Keratinocyte (primary cell): Measurements from ENCODE around the genes SRPX2, MORF4L2 and FAM199X.

DNA sequence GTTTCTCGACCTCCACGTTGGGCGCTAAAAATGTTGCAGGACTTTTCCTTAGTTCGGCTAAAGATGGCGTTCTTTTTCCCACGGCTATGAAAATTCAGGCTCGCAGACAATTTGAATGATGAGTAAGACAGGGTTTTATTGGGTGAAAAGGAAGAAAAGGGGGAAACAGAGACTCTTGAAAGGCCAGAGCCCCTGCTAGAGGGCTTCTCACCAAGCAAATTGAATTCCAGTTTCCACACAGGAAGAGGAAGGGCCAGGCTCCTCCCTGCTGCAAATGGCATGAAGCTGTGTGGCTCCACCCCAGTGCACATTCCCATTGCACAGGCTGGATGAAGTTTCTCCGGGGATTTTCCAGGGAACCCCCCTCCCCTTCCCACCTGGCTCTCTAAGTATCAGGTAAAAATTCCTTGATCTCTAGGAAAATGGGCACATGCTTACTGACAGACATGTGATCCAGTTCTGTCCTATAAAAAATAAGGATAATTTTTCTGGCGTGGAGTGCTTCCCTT, 210.9 kb downstream of the KLHL4 start:
CAGE:
- cytosol, long polyA minus RNA, result no peak
- cytosol, long polyA plus RNA, result no peak
- long polyA plus RNA, result no peak
- nucleus, long polyA minus RNA, result no peak
- nucleus, long polyA plus RNA, result no peak

CAGE:
- cytosol, long polyA minus RNA, result no peak
- cytosol, long polyA plus RNA, result no peak
- long polyA plus RNA, result no peak
- nucleus, long polyA minus RNA, result no peak
- nucleus, long polyA plus RNA, result no peak
Measured at GRCh38 chrX:91780628-91781109, 1.5 kb downstream of the PCDH11X start.

DNA sequence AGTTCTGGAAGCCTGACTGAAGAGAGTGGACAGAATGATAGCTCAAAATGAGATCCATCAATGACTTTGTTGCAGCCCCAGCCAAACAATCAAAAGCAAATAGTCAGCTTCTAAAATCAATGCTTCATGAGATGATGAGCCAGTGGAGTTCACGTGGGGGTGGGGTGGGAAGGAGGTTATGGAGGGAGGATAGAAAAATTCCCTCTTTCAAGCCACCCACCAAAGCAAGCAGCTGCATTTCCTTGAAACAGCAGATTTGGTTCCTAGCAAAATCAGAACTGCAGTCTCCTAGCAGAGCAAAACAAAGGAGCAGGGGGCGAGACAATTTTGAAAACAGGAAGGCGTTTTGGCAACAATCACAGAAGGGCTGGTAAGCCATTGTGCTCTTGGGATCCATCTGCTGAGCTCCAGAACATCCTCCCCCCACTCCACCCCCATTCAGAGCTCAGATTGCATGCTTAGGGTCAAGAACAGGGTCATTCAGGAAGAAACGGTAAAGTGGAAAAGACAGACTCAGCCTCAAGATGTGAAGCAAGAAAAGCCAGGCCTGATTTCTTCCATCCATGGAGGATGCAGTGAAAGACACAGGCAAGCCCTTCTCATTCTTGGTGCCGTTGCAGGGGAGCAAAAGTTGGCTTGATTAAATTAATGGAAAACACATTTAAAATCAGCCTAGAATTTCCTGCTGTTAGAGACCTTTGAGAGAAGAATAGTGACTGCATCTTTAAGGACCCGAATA, 7.6 kb upstream of the PCDH19 start:
CAGE:
- cytosol, long polyA minus RNA, result no peak
- cytosol, long polyA plus RNA, result no peak
- long polyA plus RNA, result no peak
- nucleus, long polyA minus RNA, result no peak
- nucleus, long polyA plus RNA, result no peak

DNA sequence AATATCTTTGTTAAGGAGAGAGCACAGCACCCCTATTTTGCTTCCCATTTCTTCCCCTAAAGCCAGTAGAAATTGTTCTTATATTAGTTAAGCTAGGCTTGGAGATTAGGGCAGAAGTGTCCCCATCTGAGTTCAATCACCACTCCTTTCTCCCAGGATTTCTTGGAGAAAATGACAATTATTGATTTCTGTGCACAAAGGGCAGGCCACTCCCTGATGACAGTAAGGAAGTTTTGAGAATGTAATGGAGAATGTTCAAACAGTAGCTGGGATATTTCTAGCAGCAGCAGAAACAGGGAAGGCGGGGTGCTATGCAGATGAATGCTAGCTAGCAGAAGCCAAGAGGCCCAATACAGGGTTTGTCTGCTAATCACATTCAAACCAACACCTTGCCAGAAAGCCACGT, 84.4 kb upstream of the PCDH19 start:
CAGE:
- cytosol, long polyA minus RNA, result no peak
- cytosol, long polyA plus RNA, result no peak
- long polyA plus RNA, result no peak
- nucleus, long polyA minus RNA, result no peak
- nucleus, long polyA plus RNA, result no peak

DNA sequence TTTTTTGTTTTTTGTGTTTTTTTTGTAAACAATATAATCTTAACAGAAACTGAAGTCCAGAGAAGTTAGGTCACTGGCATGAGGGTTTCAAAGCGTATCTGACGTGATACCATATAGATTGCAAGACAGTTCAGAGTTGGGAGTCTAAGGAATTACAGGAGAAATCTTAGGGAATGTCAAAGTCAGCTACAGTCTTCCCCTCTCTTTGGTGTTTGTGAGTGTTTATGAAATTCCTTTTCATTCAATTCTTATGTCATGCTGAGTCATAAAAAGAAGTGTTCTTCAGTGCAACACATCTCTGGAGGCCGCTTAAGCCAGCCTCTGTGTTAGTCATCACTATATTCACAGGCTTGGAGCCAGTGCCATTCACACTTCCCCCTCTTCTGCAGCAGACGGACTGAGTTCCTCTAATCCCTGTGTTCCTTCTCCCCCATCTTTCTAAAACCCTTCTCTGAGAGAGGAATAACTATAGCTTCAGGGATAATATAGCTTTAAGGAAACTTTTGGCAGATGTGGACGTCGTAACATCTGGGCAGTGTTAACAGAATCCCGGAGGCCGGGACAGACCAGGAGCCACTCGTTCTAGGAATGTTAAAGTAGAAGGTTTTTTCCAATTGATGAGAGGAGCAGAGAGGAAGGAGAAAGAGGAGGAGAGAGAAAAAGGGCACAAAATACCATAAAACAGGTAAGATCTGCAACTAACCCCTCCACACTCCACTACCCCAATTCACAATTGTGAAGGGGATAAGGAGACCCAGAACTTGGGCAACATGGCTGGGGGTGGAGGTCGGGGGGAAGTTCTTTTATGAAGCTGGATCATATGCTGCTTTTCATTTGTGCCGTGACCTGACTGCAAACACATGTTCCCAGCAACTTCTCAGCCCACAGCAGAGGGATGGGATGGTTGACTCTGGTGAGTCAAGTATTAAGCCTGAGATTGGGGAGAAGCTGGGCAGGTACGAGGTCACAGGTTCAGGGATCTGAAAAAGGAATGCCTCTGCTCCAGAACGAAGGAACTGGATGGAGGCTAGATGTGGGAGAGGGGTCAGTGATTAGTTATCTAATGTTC, at the start of gene SRPX2:
Gene SRPX2 (plus strand): TSS at position 369 of the 1,069 bp plus-strand sequence.
CAGE:
- cytosol, long polyA minus RNA, result start-site peak on the plus strand centred at position 366 of the sequence, 8 bp wide, 6 reads
- cytosol, long polyA plus RNA, result no peak
- long polyA plus RNA, result start-site peak on the plus strand centred at position 378 of the sequence, 46 bp wide, 22 and 37 reads in 2 replicates
- nucleus, long polyA minus RNA, result start-site peak on the plus strand centred at position 380 of the sequence, 31 bp wide, 21 reads
- nucleus, long polyA plus RNA, result no peak

DNA sequence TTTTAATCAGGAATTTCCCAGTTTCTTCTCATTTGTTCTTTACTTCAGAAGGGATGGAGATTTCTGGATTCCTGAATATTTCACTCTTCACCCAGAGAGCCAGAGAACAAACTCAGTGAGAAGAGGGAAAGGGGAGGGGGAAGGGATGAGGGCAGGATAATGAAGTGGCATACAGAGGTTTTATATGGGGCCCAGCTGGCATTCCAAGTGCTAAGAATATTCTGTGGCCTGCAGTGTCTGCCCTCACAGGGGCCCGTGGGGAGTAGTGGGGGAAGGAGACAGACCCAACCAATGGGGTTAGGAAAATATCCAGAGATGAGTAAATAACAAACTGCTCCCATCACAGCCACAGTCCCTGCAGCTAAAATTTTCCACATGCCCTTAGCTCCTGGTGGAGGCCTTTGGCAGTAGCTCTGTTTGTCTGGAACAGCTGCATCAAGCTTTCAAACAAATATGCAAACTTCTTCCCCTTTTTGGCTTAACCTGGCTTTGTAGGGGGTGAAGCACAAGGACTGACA, 3.0 kb downstream of the SRPX2 start:
CAGE:
- cytosol, long polyA minus RNA, result no peak
- cytosol, long polyA plus RNA, result no peak
- long polyA plus RNA, result no peak
- nucleus, long polyA minus RNA, result no peak
- nucleus, long polyA plus RNA, result no peak

DNA sequence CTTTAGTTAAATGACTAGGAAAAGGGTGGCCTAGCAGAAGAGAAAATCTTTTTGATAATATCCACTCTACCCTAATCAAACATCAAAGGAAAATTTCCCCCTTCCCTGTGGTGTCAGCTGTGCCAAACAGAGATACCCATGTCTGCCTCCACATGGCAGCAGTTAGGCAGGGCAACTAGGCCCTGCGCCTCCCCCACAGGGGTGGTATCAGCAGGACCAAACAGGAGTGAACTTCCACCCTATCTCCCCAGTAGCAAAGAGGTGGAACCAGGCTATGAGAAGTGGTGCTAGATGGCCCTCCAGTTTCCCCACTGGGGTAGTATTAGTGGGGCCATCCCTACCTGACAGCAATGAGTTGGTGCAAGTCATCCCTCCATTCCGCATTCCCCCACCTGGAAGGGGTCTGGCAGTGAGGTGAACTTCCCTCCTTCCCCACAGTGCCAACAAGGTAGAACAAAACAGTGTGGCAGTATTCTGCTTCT, 19.9 kb upstream of the XKRX start:
CAGE:
- cytosol, long polyA minus RNA, result no peak
- cytosol, long polyA plus RNA, result no peak
- long polyA plus RNA, result no peak
- nucleus, long polyA minus RNA, result no peak
- nucleus, long polyA plus RNA, result no peak

DNA sequence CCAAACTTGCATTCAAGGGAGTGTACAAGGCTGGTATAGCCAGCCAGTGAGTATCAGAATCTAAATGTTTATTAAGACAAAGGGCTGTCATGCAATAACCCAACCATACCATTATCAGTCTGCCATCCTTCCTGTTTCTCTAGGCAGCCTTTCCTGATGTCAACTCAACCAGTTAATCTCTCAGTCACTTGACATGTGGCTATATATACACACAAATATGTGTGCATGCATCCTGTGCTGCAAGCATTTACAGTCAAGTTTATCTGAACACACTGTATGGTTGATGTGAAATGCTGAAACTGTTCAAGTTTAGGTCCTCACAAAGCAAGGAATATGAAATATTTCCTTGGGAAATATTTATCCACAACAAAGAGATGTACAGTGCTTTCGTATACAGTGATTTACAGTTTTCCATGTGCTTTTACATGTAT, 17.1 kb downstream of the BTK start:
CAGE:
- cytosol, long polyA minus RNA, result no peak
- cytosol, long polyA plus RNA, result no peak
- long polyA plus RNA, result no peak
- nucleus, long polyA minus RNA, result no peak
- nucleus, long polyA plus RNA, result no peak

CAGE:
- cytosol, long polyA minus RNA, result no peak
- cytosol, long polyA plus RNA, result no peak
- long polyA plus RNA, result no peak
- nucleus, long polyA minus RNA, result no peak
- nucleus, long polyA plus RNA, result no peak
Measured at GRCh38 chrX:101415345-101416192, 7.5 kb downstream of the HNRNPH2 start.

CAGE:
- cytosol, long polyA minus RNA, result no peak
- cytosol, long polyA plus RNA, result no peak
- long polyA plus RNA, result no peak
- nucleus, long polyA minus RNA, result no peak
- nucleus, long polyA plus RNA, result no peak
Measured at GRCh38 chrX:101478006-101478542, 7.2 kb upstream of the ARMCX4 start.

CAGE:
- cytosol, long polyA minus RNA, result no peak
- cytosol, long polyA plus RNA, result no peak
- long polyA plus RNA, result no peak
- nucleus, long polyA minus RNA, result no peak
- nucleus, long polyA plus RNA, result no peak
Measured at GRCh38 chrX:101483881-101484106, 1.5 kb upstream of the ARMCX4 start.

GRCh38 chrX:102121072-102121364, 4.5 kb upstream of the TCEAL2 start:
CAGE:
- cytosol, long polyA minus RNA, result no peak
- cytosol, long polyA plus RNA, result no peak
- long polyA plus RNA, result no peak
- nucleus, long polyA minus RNA, result no peak
- nucleus, long polyA plus RNA, result no peak

DNA sequence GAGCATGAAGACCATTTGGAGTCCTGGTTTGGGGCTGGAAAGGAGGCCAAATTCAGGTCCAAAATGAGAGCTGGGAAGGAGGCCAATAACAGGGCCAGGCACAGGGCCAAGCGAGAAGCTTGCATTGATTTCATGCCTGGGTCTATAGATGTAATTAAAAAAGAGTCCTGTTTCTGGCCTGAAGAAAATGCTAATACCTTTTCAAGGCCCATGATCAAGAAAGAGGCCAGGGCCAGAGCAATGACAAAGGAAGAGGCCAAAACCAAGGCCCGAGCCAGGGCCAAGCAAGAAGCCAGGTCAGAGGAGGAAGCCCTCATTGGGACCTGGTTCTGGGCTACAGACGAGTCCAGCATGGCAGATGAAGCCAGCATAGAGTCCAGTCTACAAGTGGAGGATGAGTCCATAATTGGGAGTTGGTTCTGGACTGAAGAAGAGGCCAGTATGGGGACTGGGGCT, 3.6 kb downstream of the GPRASP1 start:
CAGE:
- cytosol, long polyA minus RNA, result no peak
- cytosol, long polyA plus RNA, result no peak
- long polyA plus RNA, result no peak
- nucleus, long polyA minus RNA, result no peak
- nucleus, long polyA plus RNA, result no peak

DNA sequence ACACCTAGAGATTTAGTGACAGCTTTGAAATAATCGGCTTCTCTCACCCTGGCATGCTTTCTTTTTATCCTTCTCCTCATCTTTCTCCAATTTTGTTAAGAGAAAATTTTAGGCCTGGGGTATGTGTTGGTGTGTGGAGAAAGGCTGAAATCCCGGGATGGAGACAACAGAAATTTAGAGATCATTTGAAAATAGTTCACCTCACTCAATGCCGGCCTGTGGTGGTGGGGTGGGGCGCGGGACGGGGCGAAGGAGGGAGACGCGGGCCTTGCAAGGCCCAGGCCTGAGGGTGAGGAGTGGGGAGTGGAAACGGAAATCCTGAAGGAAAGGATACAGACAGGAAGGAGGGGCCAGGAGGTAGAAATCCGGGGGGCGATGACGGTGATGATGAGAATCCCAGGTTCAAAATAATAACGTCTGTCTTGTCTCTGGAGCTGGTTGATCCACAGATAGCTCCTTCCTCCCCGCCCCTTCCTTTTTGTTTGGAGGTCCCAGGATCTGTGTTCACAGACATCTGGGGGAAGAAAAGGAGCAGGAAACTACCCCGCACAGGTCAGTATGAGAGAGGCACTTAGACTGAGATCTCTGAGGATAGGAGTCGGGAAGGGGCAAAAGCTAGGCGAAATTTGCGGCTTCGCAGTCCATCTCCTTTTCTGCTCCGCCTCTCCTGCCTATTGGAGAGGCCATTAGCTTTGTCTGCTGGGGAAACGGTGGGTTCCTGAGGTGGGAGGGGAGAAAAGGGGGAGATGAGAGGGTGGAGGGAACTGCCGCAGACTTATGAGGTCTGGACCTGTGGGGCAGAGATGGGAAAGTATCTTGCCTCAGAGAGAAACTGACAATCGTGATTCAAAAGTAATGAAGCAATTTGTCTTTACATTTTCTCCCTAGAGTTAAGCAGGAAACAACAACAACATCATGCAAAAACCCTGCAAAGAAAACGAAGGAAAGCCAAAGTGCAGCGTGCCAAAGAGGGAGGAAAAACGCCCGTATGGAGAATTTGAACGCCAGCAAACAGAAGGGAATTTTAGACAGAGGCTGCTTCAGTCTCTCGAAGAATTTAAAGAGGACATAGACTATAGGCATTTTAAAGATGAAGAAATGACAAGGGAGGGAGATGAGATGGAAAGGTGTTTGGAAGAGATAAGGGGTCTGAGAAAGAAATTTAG, 833 bp downstream of the TCEAL7 start:
CAGE:
- cytosol, long polyA minus RNA, result no peak
- cytosol, long polyA plus RNA, result no peak
- long polyA plus RNA, result no peak
- nucleus, long polyA minus RNA, result no peak
- nucleus, long polyA plus RNA, result no peak

DNA sequence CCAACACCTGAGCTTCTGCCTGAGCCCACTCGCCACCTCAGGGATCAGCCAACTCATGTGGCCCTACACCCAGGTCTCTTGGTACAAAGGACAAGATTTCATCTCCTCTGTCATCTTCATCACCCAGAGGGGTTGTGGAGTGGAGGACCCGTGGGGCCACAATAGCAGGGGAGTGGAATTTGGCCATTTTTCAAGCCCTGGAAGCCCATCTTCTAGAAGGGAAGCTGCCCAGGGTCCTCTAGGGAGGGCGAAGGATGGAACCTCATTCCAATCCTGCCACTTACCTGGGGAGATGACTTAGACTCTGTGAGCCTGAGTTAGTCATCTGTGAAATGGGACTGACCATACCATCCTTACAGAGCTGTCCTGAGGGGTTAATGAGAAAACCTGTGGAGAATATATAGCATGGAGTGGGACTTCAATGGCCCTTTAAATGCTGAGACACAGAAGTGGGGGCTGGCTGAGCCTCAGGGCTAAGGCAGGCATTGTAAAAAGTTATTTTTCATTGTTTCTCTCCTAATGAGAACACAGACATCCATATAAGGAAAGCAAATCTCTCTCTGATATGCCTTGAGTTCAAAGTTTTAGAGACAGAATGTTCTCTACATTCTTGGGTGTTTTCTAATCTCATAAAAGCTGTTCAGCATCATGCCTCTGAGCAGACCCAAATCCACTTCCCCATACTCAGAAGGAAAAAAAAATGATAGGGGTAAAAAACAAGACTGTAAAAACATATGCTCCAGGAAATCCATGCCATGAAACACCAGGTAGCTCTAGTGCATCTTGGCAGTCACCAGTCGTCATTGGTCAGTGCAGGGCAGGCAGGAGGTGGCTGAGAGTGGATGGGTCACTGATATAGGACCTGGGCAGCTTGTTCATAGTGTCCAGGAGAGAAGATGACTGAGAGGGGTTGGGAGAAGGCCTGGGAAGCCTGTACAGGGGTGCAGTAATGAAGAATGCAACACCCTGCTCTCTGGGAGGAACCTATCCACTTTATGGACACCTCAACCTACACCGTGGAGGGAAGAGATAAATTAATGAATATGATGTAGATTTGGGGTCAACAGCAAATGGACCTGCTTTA, 16.8 kb upstream of the RAB40A start:
CAGE:
- cytosol, long polyA minus RNA, result no peak
- cytosol, long polyA plus RNA, result no peak
- long polyA plus RNA, result no peak
- nucleus, long polyA minus RNA, result no peak
- nucleus, long polyA plus RNA, result no peak

DNA sequence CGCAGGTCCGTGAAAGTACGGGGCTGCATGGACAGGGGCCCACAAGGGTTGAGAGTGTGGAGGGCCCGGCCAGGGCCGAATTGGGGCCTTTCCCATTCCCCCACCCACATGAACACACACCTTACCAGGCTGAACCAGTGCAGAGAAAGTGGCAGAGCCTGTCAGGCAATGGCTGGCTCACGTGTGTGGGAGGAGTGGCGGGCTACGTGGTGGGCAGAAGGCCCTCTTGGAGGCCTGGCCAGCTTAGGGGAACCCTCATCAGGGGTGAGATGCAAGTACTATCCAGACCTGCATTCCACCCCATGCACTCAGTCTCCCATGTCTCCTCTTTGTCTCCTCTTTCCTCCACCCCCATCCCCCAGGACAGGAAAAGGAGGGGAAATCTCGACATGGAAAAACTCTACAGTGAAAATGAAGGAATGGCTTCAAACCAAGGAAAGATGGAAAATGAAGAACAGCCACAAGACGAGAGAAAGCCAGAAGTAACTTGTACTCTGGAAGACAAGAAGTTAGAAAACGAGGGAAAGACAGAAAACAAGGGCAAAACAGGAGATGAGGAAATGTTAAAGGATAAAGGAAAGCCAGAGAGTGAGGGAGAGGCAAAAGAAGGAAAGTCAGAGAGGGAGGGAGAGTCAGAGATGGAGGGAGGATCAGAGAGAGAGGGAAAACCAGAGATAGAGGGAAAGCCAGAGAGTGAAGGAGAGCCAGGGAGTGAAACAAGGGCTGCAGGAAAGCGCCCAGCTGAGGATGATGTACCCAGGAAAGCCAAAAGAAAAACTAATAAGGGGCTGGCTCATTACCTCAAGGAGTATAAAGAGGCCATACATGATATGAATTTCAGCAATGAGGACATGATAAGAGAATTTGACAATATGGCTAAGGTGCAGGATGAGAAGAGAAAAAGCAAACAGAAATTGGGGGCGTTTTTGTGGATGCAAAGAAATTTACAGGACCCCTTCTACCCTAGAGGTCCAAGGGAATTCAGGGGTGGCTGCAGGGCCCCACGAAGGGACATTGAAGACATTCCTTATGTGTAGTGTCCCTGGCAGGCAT, 1.3 kb downstream of the TCEAL4 start:
CAGE:
- cytosol, long polyA minus RNA, result start-site peak on the plus strand centred at position 522 of the sequence, 290 bp wide, 439 reads; start-site peak on the minus strand centred at position 565 of the sequence, 37 bp wide, 21 reads
- cytosol, long polyA plus RNA, result start-site peak on the plus strand centred at position 581 of the sequence, 411 bp wide, 1,158 and 952 reads in 2 replicates
- long polyA plus RNA, result start-site peak on the plus strand centred at position 520 of the sequence, 286 bp wide, 1,068 and 1,633 reads in 2 replicates
- nucleus, long polyA minus RNA, result start-site peak on the plus strand centred at position 399 of the sequence, 24 bp wide, 45 reads; start-site peak on the plus strand centred at position 515 of the sequence, 75 bp wide, 104 reads; start-site peak on the minus strand centred at position 559 of the sequence, 50 bp wide, 27 reads; start-site peak on the plus strand centred at position 654 of the sequence, 35 bp wide, 19 reads
- nucleus, long polyA plus RNA, result start-site peak on the minus strand centred at position 560 of the sequence, 273 bp wide, 15 and 10 reads in 2 replicates; start-site peak on the plus strand centred at position 575 of the sequence, 110 bp wide, 250 and 145 reads in 2 replicates

GRCh38 chrX:103686298-103687128, at the start of gene MORF4L2:
MORF4L2 (minus strand) TSS chrX:103686699.
CAGE:
- cytosol, long polyA minus RNA, result start-site peak on the minus strand at chrX:103686681-103686731, 210 reads
- cytosol, long polyA plus RNA, result start-site peak on the minus strand at chrX:103686679-103686731, 2,479 and 18 reads in 2 replicates
- long polyA plus RNA, result start-site peak on the minus strand at chrX:103686686-103686749, 3,254 and 2,389 reads in 2 replicates
- nucleus, long polyA minus RNA, result start-site peak on the minus strand at chrX:103686610-103686624, 88 reads; start-site peak on the minus strand at chrX:103686714-103686731, 201 reads
- nucleus, long polyA plus RNA, result start-site peak on the minus strand at chrX:103686686-103686722, 2,380 and 2,580 reads in 2 replicates

DNA sequence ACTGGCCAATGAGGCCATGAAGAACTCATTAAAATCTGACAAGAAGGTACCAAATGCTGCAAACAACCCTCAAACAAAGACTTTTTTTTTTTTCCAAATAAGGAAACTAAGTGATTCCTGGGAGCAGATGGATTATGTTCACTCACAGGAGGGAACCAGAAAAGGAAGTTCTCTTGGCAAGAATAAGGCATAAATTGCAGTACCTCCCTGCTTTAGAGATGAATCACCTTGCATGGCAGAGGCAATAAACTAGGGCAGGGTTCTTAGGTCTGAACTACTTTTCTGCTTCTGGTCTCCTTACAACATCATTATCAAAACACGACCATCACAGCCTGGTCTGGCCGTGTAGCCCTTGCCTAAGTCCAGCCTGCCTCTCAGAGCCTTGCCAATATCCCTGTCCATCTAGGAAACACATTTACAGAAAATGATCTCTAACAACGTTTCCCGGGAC, 6.2 kb downstream of the TMEM31 start:
CAGE:
- cytosol, long polyA minus RNA, result no peak
- cytosol, long polyA plus RNA, result no peak
- long polyA plus RNA, result no peak
- nucleus, long polyA minus RNA, result no peak
- nucleus, long polyA plus RNA, result no peak

CAGE:
- cytosol, long polyA minus RNA, result no peak
- cytosol, long polyA plus RNA, result no peak
- long polyA plus RNA, result no peak
- nucleus, long polyA minus RNA, result no peak
- nucleus, long polyA plus RNA, result no peak
Measured at GRCh38 chrX:103828315-103829005, 3.6 kb downstream of the RAB9B start.

DNA sequence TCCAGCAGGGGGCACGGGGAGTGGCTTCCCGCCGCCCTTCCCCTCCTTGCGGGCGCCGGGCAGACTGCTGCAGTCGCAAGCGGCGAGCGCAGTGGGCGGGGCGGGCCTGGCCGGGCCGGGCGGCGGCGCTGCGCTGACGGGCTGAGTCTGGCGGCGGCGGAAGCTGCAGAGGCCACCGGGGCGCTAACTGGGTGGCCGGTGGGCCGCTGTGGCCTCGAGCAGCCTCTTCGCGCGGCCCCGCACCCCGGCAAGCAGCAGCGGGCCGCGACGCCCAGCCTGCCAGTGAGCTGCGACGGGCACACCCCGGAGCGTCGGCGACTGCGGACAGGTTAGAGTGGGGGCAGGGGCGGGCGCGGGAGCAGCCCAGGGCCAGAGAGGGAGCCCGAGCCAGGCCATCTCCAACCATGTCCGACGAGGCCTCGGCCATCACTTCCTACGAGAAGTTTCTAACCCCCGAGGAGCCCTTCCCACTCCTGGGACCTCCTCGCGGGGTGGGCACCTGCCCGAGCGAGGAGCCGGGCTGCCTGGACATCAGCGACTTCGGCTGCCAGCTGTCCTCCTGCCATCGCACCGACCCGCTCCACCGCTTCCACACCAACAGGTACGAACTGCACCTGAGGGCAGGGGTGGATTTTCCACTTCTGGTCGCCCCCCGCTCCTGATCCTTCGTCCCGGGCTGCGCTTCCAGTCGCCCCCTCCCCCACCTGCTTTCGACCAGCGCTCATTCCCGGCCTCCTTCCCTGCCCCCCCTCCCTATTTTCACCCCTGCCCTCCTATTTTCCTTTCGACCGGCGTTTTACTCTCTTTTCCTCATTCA, at the start of gene FAM199X:
Gene FAM199X (plus strand): TSS at position 72 of the 817 bp plus-strand sequence.
CAGE:
- cytosol, long polyA minus RNA, result no peak
- cytosol, long polyA plus RNA, result no peak
- long polyA plus RNA, result no peak
- nucleus, long polyA minus RNA, result no peak
- nucleus, long polyA plus RNA, result no peak